Bronchus fibroblast of lung (primary cell): ENCODE measurements around a stretch of chr2.

- RAMPAGE, long total RNA = no peak
These were observed 816 bp downstream of the SH3BP4 start for GRCh38 chr2:234952394-234953272.

- RAMPAGE, long total RNA = no peak
These were observed 29.7 kb downstream of the SH3BP4 start for GRCh38 chr2:234981075-234982270.

- RAMPAGE, long total RNA = no peak
These were observed 75.8 kb downstream of the SH3BP4 start for GRCh38 chr2:235027323-235028264.

GRCh38 chr2:235041799-235042466 is 90.1 kb downstream of the SH3BP4 start:
- RAMPAGE, long total RNA = no peak

- RAMPAGE, long total RNA = no peak
These were observed 101.9 kb downstream of the SH3BP4 start for GRCh38 chr2:235053608-235054313.

DNA sequence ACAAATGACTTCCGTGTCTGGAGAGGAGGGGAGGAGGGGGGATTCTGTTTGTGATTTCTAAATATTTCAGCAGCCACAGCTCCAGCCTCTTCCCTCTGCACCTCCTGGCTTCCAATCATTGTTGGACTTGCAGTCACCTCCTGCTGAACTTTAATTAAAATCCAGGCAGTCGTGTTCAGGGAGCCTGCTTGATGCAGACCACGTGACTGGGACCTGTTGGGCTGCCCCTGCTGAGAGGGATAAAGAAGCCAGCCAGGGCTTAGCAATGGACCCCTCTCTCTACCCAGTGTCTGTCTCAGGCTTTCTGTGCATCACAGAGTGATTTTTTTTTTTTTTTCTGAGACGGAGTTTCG is 115.1 kb downstream of the SH3BP4 start:
- RAMPAGE, long total RNA = no peak

GRCh38 chr2:235343381-235343723 is 150.5 kb upstream of the AGAP1 start:
- RAMPAGE, long total RNA = no peak

DNA sequence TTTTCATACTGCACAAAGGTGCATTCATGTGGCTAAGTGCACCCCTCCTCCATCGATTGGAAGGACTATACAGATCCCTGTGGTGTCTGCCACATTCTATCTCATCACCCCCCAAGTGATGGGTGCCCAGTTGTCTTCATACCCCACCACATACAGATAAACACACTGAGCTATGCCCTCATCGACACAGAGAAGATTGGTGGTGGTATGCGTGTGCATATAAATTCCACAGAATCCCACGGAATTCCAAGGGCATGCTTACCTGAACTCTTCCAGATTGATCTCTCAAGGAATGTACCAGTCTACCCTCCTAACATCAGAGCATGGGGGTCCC is 107.5 kb upstream of the AGAP1 start:
- RAMPAGE, long total RNA = no peak

GRCh38 chr2:235433806-235434478 is 59.9 kb upstream of the AGAP1 start:
- RAMPAGE, long total RNA = no peak

DNA sequence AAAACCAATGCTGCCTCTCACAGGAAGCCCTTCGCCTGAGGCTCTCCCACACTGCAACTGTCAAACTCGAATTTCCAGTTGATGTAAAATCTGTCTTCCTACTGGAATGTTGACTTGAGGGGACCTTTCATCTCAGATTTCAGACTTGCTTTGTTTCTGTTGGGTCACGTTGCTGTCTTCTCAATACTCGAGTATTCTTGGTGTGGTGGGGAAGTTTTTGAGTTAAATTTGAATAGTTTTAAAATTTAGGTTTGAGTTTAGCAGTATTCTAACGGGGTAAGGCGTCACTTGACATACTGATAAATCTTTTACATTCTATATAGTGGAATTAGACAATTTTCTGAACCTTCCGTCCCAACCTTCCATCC is 50.8 kb downstream of the AGAP1 start:
- RAMPAGE, long total RNA = no peak

- RAMPAGE, long total RNA = no peak
These were observed 95.6 kb downstream of the AGAP1 start for GRCh38 chr2:235589452-235589866.

- RAMPAGE, long total RNA = no peak
These were observed 134.3 kb downstream of the AGAP1 start for GRCh38 chr2:235628132-235628560.

- RAMPAGE, long total RNA = no peak
These were observed 145.6 kb downstream of the AGAP1 start for GRCh38 chr2:235639350-235639923.

GRCh38 chr2:235669064-235669411 is 175.2 kb downstream of the AGAP1 start:
- RAMPAGE, long total RNA = no peak

GRCh38 chr2:236236554-236236885 is 27.7 kb downstream of the ASB18 start:
- RAMPAGE, long total RNA = no peak

- RAMPAGE, long total RNA = no peak
These were observed 118.0 kb downstream of the IQCA1 start for GRCh38 chr2:236388999-236389875.

GRCh38 chr2:236536770-236537401 is 29.6 kb upstream of the IQCA1 start:
- RAMPAGE, long total RNA = no peak

DNA sequence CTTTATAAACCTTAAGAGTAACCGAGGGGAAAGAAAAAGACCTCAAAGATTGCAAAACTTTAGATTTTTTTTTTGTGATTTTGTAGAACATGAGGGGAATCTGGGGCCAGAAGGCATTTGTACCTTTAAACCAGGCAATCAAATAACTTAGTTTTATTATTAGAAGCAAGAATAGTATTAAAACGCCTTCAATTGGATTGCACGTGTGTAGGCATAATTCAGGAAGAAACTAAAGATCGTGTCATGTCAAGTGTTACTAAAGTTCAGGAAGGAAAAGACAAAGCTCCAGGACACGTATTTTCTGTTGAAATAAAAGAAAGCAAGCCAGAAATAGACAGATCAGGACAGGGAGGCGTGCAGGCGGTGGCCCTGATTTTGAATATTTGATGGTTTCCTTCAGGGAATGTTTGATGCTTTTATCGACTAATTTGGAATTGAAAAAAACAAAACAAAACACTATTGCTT is 2.2 kb downstream of the ACKR3 start:
- RAMPAGE, long total RNA = no peak

DNA sequence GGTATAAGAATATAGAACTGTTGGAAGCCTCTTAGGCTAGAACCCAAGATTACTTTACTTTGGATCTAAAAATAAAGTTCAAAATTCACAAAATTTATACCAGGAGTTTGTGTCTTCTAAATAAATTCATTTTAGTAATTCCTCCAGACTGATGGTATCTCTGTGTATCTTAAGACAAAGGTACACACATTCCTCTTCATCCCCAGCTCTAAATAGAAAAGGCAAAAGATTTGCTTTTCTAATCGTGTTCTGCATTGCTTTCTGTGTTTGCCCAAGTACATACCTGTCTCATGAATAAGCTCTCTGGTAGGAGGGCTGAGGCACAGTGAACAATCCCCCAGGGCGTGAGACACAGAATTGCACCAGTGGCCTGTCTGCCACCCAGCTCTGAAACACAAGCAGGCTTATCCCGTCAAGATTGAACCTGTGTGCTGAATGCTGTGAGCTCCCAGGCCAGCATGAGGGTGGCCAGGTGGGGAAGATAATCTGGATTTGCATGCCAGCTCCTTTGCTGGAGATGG is 176.1 kb downstream of the ACKR3 start:
- RAMPAGE, long total RNA = no peak

GRCh38 chr2:236952572-236952925 is 133.1 kb upstream of the COPS8 start:
- RAMPAGE, long total RNA = no peak